ENCODE data around the genes TRPV2 and LRRC75A.

GRCh38 chr17:15113112-15113504, 152.0 kb downstream of the PMP22 start:
- PRO-cap: no peak

DNA sequence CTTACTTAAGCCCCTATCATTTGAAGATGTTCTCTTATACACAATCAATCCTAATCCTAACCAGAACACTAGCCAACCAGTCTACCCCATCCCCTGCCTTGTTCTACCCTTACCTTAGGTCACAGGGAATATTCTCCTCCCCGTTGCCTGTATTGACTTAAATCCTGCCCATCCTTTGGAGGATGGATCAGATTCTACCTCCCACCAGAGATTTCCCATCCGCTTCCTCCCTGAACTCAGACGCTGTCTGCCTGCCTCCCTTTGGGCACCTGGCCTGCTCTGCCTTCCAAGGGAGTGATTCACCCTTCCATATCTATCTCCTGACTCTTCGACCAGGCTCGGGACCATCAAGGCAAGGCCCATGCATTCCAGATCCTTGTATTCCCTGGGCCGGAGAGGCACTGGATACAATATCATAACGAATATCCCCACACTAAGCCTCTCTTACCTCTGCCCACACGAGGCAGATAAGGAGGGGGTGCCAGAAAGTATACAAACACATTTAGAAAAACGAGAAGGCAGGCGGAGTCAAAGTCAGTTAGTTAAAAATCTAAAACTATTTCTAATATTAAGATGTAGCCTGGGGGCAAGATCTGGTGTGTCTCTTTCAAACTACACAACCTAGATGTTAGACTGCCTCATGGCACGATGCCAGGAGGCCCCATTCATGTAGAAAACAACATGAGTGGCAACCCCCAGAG, 9.4 kb downstream of the PMP22 start:
- PRO-cap: no peak

DNA sequence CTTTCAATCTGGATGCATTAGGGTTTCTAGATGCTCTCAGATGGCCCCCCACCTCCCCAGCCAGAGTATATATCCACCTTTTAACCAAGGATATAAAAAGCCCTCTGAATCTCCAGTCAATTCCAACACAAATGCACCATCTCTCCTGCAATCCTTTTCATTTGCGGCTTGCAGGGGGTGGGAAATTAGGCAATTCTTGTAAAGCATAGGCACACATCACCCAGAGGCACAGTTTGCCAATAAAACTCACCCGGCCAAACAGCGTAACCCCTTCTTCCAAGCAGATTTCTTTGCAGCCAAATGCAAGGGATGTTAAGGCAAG, 261 bp downstream of the PMP22 start:
- PRO-cap: no peak

- PRO-cap: no peak
These were observed 4.0 kb downstream of the CDRT4 start for GRCh38 chr17:15463340-15463976.

DNA sequence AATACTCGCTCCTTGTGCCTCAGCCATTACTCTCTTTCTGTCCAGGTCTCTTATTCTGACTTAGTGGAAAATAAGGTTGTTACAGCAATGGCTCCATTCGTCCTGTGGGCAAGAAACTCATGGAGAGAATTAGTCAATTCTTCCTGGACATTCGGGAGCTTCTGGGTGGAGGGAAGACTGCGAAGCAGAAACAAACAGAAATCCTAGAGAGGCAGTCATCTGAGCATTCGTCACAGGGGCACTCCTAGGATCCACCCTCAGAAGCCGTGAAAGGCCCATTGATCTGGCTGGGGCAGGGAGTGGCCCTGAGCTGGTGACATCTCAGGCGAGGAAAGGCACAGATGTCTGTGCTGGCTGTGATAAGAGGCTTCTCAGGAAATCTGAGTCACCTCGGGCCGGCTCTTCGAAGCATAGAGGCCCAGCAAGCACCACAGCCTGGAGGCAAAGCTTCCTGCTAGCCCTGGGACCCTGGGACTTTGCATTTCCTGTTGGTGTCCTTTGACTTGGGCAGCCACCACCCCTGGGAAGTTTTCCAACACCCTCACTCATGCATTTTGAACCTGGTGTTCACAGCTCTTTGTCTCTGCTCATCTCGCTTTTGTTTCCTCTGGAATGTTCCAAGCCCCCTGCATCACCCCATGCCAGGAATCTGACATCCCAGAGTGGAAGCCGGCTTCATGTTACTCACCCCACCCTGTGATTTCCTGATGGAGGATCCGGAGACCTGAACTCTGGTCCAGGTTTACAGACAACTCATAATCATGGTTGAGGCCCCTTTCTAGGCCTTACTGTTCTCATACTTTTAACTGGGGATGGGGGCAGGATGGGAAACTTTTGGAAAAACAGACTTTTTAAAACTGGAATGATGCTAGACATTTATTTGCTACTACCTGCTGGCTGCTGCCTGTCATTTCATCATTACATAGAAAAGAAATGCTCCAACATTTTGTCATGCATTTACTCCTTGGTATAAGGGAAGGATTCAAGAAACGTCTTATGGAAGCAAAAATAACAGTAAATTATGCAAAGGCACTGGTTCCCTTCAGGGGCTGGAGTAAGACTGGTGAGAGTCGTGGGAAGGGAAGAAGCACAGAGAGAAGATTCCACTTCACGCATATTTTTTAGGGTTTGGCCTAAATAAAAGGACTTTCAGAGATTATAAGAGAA, 23.5 kb upstream of the CDRT4 start:
- PRO-cap: bidirectional peak, plus-strand start at position 316 of the sequence, minus-strand start at position 163 of the sequence

DNA sequence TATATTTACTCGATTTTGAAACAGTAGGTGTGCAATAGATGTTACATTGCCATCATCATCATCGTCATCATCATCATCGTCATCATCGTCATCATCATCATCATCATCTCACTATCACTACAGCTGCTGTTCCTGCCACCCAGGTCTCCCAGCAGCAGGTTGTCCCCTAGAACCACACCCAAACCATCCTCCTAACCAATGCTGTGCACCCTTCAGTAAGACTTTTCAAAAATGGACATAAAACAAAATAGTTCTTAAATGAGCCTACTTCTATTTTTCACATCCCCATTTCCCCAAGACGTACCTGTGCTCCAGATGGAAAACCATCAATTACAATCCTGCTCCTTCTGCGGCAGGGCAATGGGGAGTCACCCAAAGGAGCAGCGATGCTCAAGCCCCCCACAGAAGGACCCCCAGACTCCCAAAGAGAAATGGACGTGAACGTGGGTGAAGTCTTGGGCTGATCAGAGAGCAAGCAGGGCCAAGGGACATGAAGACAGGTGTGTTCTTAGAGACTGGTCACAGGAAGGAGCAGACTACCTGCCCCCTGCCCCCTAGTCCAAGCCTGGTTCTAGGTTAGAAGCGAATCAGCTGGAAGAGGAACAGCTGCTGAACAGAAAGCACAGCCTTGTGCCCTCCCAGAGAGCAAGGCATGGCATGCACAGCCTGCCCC, 25.0 kb upstream of the CDRT4 start:
- PRO-cap: no peak

DNA sequence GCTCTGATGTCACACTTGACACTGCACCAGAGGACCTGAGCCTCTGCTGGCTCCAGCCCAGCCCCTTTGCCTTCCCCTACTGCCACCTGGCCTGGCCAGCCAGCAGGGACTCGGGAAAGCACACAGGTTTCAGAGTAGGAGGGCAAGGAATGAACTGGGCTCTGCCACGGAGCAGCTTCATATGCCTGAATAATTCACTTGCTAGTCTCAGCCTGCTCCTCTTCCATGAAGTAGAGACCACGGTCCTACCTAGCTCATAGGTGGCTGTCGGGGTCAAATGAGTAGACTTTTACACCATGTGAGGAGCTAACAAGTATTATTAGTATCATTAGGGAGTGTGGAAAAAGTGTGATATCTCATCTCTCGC, 2.8 kb upstream of the FBXW10B start:
- PRO-cap: no peak

DNA sequence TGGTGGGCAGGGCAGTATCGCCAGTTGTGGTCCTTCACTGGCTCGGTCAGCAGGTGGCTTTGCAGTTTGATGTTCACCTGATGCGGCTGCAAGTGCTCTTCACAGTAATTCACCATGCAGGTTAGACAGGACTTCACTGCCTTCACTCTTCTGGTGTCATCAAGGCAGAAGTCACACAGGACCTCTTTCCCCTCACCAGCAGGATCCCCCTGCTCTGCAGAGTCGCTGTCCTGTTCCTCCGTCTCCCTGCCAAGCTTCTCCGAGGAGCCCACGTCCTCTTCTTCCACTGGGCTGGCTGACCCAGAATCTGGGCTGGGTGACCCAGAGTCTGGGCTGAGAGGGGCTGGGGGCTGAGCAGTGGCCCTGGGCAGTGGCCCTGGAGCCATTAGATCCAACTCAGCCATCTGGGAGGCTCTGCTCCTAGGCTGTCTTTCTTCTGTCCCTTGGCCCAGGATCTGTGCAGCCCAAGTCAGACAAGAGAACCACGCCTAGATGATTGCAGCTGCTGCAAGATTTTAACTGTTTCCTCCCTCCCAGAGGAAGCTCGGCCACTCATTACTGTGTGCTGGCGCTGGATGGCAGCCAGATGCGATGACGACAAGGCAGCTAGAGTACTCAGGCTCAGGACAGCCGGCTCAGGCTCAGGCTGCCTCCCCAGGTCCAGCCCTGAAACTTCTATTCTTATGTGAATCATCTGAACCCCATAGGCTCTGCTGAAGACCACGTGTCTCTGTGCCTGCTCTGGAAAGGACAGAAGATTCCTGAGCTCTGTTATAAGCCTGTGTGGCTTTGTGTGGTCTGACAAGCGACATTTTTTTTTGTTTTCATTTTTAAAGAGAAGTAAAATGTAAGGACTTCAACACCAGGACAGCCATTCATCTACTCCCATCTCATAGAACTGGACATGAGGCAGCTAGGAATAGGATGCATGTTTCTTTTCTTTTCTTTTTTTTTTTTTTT, 32.0 kb upstream of the FBXW10B start:
- PRO-cap: bidirectional peak, plus-strand start at position 585 of the sequence, minus-strand start at position 438 of the sequence; bidirectional peak, plus-strand start at position 774 of the sequence, minus-strand start at position 630 of the sequence

DNA sequence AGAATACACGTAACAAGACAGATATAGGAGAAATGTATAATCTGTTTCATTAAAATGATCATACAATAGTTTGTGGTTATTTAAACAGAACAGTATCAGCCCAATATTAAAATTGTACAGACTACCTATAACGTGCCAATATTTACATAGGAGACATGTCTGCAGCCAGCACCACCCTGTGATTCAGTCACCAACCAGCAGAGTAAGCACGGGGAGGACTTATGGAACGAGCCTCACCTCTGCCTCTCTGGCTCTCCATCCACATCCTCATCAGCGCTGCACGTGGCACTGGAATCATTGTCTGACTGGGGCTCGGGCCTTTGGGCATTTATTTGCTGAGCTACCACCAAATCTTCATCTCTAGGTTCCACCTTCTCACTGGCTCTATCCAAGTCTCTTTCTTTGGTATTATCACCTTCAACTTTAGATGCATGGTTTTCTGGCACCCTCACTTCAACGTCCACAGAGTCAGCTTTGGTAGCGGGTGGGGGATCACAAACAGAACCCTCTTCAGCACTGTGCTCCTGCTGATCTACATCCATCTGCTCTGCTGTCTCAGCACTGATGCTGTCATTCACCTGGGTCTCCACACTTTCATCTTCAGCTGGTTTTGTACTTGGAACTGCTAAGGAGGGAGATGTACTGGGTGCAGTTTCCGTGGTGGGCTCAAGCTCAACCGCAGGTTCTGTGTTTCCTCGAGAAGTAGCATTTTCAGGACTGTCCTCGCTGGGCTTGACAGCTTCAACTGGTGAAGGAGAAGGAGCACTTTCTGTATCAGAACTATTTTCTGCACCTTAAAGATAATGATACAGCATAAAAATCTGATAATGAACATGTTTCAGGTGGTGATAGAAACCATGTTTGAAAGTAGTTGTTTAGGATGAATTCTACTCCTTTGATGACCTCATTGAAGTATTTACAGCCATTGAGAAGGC, 101.7 kb downstream of the TTC19 start:
- PRO-cap: no peak

GRCh38 chr17:16298439-16298757, 54.9 kb downstream of the CENPV start:
- PRO-cap: no peak

GRCh38 chr17:16407857-16408579, 7.4 kb upstream of the TRPV2 start:
- PRO-cap: no peak

DNA sequence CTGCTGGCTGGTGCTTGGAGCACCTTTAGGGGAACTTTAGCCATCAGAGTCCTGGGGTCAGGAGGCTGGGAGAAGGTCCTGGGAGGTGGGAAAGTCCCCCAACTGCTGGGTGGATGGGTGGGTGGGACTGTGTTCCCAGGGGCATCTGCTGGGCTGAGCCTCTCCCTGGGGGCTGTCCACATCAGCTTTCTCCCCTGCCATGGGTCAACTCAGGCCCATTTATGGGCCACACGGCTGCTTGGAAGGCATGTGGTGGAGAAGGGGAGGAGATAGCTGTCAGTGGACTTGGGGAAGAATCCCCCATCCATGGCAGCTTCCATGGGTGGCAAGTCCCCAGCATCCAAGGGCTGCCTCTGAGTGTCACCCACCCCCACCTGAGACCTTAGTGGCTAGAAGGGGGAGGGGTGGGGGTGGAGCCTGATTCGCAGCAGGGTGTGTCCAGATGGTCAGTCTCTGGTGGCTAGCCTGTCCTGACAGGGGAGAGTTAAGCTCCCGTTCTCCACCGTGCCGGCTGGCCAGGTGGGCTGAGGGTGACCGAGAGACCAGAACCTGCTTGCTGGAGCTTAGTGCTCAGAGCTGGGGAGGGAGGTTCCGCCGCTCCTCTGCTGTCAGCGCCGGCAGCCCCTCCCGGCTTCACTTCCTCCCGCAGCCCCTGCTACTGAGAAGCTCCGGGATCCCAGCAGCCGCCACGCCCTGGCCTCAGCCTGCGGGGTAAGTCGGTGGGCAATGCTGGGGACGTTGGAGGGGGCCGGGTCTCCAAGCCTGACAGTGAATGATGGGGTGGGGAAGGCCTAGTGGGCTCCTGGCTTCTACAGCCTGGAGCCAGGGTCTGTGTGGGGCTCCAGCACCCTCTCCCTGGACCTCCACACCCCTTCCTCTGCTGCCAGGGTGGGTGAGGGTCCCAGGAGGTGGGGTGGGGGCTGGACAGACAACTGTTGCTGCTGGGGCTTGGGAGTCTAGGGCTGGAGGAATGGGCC, at the start of gene TRPV2:
Gene TRPV2, plus strand, starts transcription at position 449 of the 977 bp plus-strand sequence.
- PRO-cap: unidirectional peak, plus-strand start at position 449 of the sequence; bidirectional peak, plus-strand start at position 661 of the sequence, minus-strand start at position 604 of the sequence

DNA sequence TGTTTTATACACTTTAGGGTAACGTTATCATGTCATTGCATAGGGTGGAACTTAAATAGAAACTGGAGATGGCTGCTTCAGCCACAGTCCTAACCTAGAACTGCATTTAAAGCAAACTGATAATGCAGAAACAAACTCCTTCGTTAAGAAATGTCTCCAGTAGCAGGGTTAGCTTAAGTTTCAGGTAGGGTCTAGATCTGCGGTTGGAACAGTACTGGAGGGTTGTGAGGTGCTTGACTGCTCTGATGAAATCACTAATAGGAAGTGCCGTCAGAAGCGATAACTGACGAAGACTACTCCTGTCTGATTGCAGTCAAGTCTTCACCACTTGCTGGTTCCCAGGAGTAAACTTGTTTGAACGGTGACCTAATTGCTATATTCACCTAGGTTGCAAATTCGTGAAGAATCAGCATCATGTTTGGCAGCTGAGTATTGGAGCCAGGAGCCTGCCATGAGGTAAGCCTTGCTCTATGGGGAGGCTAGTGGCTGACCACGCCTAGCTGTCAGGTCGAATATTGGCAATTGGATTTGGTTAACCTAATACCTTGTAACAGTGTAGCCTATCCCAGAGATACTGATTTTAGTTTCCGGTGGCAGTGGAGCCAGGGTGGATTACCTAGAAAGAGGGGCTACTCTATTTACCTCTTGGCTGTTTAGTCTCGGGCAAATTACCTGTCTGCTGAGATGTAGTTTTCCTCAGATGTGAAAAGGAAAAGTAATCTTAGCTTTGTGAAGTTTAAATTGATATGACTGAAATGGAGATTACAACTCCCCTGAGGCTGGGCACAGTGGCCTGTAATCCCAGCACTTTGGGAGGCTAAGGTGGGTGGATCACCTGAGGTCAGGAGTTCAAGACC, 24.7 kb downstream of the TRPV2 start:
- PRO-cap: no peak

DNA sequence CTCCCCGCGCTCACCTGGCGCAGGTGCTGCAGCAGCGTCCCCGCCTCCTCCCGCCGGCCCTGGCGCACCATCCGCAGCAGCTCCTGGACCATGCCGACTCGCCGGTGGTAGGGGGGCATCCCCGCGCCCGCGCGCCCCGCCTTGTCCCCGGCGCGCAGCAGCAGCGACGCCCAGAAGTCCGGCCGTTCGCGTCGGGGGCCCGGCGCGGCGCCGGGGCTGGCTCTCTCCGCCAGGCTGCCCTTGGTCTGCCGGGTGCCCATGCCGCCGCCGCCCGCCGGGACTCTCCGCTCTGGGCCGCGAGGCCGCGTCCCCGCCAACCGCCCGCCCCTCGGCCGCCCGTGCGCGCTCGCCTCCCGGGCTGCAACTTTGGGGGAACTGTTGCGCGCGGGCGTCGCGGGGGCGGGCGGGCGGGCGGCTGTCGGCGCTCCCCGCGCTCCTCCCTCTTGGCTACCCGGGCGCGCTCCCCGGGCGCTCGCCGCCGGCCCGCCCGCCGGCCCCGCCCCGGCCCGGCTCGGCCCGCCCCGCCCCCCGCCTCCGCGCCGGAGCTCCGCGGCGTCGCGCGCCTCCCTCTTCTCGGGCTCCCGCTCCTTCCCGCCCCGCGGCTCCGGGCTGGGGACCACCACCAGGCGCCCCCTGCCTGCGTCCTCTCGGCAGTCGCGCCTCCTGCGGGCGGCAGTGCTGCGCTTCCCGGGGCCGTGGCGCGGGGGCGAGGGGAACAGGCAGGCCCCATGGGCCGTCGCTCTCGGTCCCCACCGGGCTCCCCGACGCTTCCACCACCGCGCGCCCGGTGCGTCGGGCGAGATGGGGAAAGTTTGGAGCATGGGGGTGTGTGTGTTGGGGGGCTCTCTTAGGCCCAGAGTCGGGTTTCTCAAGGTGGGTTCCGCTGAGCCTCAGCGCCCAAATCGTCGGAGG, at the start of gene LRRC75A:
Gene LRRC75A, minus strand, starts transcription at position 463 of the 912 bp plus-strand sequence.
- PRO-cap: bidirectional peak, plus-strand start at position 96 of the sequence, minus-strand start at position 61 of the sequence; bidirectional peak, plus-strand start at position 542 of the sequence, minus-strand start at position 368 of the sequence

- PRO-cap: unidirectional peak, minus-strand start at chr17:16589427
These were observed 20.1 kb upstream of the ZNF287 start for GRCh38 chr17:16588811-16589771.

GRCh38 chr17:16822375-16822646, 132.3 kb downstream of the CCDC144A start:
- PRO-cap: no peak

DNA sequence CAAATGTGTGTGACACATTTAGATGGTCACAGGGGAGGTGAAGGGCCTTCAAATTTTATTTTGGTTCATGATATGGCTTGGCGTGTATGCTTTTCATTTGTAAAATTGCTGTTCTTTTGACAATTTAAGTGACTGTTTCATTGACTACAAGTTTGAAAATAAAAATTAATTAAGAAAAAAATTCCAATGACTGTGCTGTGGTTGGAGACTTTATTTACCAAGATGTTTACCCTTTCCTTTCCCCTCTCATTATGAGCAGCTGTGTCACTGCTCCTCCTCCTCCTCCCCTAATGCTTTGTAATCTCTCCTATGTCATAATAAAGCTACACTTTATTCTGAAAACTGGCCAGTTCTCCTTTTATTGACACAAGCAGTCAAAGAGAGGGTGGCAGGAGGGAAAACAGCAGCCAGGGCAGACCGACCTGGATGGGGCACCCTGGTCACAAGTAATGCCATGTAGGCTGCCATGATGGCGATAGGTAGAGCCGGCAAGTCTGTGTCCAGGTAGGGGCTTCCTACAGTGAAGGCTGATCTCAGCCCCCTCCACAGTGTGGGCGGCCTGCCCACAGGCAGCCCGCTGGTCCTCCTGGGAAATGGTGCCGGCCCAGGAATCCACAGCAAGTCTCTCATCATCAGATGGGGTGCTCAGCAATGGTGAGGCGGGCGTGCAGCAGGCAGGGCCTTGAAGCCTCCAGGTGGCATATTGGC, 49.2 kb downstream of the TNFRSF13B start:
- PRO-cap: no peak

DNA sequence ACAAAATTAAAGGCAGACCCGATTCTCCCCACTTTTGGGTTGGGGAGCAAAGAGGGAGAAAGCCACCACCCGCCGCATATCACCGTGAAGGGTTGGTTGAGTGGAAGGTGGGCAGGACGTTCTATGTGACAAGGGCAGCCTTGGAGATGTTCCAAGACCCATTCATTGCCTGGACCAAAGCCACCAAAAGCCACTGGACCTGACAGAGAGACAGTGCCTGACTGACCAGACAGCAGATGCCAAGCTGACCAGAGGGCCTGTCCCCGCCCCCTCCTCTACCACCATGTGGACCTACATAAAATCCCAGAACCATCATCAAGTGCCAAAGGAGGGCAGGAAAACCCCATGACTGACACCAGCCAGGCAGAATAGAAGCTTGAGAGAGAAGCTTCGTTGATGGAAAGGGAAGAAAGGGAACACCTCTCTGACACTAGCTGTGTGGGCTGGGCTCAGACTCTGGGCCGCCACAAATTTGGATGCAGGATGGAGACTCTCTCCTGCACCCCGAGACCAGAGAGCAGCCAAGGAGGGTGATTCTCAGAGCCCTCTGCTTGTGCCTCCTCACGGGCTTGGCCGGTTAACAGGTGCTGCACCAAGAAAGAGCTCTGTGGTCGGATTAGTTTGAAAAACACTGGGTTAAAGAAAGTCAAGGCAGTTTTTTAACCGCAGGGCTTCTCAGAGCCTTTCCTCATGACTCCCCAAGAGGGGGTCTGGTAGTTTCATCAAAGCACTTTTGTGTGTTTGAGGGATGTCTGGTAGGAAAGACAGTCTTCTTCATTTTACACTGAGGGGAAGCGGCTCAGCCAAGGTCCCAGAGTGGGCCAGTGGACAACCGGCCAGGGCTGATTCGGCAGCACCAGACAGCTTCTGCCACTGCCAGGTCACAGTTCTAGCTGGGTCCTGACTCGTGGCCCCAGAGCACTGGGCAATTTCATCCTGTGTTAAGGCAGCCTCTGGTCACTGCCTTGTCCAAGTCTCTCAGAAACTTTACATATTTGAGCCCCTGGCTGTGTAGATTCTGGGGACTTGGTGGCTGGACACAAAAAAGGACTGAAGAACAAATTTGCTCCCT, 1.7 kb downstream of the TNFRSF13B start:
- PRO-cap: no peak

DNA sequence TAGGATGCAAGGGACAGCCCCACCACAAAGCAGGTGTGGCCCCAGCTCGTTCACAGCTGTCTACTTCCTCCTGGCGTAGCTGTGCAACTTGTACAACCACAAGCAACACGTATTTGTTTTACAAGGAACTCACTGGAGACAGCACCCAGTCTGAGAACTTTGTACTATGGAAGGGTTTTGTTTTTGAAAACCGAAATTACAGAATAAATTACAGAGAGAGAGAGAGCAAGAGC, 17.4 kb upstream of the TNFRSF13B start:
- PRO-cap: no peak

- PRO-cap: no peak
These were observed 27.6 kb upstream of the MPRIP start for GRCh38 chr17:17014640-17015140.